Bronchus fibroblast of lung (primary cell): Measurements from ENCODE around the gene FAR1.

- RAMPAGE, long total RNA: no peak
Observed at GRCh38 chr11:12864296-12864664, 144.8 kb upstream of the RASSF10 start.

DNA sequence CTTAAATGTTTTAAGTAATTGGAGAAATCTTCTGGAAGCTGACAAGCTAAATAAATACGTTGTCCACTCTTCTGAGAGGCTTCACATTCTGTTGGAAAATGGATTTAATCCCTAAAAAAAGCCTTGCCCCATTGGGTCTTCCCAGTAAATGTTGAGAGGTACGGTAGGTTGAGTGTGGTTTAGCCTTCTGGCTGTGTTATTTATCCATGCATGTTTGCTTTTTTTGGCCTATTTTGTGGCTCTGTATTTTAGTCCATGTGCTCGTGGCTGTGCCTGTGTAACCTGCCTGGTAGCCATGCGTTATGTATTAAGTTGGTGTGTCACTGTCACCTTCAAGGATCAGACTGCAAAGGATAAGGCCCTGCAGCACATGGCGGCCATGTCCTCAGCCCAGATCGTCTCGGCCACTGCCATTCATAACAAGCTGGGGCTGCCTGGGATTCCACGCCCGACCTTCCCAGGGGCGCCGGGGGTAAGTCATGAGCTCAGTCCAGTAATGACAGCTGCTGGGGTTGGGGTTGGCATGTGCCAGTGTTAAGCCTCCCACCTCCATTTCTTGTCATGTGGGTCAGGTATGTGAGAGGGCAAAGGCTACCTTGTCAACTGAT, 129.6 kb upstream of the RASSF10 start:
- RAMPAGE, long total RNA: no peak

GRCh38 chr11:13033784-13034102, 24.6 kb downstream of the RASSF10 start:
- RAMPAGE, long total RNA: no peak

DNA sequence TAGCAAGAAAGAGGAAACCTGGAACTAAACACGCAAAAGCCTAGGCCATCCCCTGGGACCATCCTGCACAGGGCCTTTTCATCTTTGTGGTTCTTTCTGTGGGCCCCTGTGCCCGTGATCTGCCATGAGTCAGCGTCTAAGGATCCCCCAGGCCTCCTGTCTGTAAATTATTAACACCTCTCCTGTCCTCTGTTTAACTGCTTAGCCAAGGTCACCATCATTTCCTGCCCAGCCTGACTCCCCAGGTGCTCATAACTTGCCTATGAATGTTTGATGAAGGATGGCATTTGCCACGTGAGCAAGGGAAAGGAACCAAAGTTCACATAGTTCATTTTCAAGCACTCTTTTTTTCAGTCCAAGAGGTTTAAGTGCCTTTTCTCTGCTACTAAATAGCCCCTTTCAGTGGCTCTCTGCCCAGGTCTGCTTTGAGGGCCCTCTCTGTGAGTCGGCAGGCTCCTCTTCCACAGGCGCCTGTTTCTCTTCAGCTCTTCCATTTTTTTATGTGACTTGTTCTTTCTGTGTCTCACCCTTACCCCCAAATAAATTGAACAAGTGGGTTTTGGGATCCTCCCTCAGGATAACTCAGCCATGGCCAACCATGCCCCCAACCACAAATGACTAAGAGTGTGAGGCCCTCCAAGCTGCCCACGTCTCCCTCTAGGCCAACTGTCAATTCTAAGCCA, 131.4 kb downstream of the RASSF10 start:
- RAMPAGE, long total RNA: no peak

DNA sequence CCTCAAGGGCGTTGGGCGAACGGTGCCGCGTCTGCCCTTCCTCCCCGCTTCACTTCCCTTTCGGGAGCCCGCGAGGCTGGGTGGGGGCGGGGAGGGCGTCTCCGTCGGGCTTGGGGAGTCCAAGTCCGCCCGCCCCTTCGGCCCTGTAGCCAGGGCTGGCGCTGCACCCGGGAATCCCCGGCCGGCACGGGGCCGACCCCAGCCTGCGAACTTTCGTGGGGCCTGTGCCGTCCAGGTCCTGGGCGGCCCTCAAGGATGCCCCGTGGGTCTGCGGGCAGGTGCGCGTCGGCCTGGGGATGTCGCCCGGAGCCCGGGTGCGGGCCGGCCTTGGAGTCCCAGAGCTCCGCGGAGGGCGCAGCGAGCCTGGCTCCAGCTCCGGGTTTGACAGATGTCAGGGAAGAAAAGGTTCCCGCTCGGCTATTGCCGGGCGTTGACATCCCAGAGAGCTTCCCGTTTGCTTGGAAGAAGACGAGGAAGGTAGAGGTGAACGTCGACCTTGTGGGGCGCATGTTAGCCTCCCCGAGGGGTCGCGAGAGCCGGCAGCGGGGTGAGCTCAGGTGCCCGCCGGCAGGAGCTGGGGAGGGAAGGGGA, 920 bp downstream of the BMAL1 start:
- RAMPAGE, long total RNA: no peak

DNA sequence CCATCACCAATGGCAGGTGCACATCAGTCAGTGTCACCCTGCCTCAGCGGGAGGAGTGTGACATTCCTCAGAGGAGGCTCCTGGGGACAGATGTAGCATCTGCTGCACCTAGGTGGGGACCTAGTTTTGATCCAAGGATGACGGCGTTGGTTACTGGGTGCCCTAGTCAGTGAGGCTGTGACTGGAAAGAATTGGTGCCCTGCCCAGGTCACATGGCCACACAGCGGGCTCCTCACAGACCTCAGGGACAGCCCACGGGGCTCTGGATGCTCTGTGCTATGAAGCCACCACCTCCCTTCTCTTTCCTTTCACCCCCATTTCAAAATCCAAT, 80.2 kb downstream of the BMAL1 start:
- RAMPAGE, long total RNA: no peak

- RAMPAGE, long total RNA: no peak
Observed at GRCh38 chr11:13371914-13372499, 91.0 kb downstream of the BTBD10 start.

GRCh38 chr11:13668540-13669214, at the start of gene FAR1:
FAR1 (plus strand) TSS chr11:13668668.
- RAMPAGE, long total RNA: no peak

GRCh38 chr11:14015537-14016212, 53.2 kb downstream of the SPON1 start:
- RAMPAGE, long total RNA: no peak

DNA sequence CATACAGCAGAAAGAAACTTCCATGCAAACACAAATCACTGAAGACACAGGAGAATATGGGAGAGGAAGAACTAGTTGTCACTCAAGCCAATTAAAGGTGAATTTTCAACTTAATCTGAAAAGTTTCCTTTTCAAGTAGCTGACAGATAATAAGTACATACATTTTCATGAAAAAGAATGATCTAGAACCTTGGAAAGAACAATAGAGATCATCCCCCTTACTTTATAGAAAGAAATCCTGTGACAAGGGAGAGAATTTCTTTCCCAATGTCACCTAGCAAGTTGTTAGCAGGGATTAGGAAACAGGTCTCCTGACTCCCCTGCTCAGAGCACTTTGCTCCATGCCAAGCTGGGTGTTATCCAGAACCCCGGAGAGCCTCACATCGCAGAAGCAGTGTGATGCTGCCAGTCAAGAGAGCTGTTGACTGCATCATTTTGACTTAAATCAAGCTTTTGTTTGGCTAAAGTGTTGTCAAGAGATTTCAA, 3.5 kb upstream of the RRAS2 start:
- RAMPAGE, long total RNA: no peak

- RAMPAGE, long total RNA: no peak
Observed at GRCh38 chr11:14494958-14495964, 4.3 kb downstream of the COPB1 start.

- RAMPAGE, long total RNA: no peak
Observed at GRCh38 chr11:14509025-14509502, 9.5 kb upstream of the COPB1 start.

DNA sequence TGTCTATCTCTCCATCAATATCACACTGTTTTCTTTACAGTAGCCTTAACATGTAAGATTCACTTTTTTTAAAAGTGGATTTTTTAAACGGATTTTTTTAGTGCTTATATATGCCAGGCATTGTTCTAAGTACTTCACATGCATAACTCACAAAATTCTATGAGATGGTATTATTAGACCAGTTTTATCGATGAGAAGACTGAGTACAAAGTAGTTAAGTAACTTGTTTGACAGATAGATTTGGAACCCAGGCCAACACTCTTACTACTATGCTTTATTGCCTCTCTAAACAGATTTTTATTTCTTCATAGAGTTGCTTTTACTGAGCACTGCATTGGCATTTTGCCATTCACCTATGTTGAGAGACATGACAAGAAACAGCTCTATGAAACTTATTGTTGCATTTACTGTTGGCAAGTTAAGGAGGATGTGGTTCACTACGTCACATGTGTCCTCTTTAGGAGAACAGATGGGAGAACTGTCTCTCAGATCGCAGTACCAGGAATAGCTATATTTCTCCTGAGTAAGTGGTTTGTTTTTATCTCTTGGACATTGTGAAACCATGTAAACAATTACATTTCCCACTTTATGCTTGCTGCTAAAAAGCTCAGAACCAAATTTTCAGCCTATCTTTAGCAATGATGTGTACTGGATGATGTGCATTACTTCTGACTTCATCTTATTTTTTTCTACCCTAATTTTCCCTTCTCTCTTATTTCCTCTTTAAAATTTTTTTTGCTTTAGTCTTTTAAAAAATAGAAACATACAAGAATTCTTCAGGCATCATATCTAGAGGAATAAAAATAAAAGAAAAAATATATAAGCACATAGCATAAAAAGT, 34.7 kb upstream of the PSMA1 start:
- RAMPAGE, long total RNA: no peak

GRCh38 chr11:14777397-14778084, 114.5 kb downstream of the CYP2R1 start:
- RAMPAGE, long total RNA: no peak

DNA sequence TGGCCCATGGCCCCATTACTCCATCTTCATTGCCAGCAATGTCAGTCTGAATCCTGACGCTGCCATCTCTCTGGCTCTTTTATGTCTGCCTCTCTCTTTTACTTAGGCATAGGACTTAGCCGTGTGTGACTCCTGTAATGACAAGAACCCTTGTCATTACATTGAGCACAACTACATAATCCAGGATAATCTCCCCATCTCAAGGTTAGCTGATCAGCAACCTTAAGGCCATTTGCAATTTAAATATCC, 78.7 kb downstream of the CYP2R1 start:
- RAMPAGE, long total RNA: no peak

DNA sequence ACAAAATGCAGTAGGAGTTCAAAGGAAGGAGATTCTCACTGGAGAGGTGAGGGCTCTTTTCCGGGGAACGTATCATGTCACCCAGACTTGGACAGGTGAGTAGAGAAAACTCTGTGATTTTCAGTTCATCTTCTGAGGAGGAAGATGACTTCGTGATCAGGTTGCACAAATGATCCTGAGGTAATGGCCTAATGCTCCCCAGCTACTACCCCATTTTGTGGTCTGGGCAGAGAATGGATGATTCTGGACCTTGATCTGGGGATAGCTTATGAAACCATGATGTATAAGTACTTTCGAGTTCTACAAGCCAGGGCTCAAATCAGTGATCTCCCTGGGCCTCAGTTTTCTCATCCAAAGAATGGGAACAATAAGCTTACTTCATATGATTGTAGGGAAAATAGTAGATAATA, 319.2 kb downstream of the INSC start:
- RAMPAGE, long total RNA: no peak

DNA sequence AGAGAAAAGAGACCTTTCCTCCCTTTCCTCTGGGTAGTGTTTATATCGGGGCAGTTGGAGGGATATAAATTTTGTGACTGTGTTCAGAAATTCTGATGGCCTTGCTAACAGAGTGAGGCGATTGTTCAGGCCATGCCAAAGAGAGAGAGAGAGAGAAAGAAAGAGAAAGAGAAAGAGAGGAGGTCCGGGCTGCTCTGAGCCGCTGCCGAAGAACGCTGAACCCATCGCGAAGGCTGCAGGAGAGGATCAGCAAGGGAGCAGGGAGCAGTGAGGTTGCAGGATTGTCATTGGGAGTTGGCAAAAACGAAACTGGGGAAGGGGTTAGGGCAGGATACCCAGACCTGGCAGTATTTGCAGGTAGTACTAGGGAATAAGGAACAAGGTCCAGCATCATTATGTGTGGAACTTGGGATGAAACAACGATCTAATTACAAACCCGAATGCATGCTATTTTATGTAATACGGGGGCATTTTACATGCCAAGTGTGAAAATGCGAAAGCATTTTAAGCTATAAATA, 537.1 kb downstream of the INSC start:
- RAMPAGE, long total RNA: no peak

GRCh38 chr11:15818383-15818963, 537.9 kb downstream of the SOX6 start:
- RAMPAGE, long total RNA: no peak

DNA sequence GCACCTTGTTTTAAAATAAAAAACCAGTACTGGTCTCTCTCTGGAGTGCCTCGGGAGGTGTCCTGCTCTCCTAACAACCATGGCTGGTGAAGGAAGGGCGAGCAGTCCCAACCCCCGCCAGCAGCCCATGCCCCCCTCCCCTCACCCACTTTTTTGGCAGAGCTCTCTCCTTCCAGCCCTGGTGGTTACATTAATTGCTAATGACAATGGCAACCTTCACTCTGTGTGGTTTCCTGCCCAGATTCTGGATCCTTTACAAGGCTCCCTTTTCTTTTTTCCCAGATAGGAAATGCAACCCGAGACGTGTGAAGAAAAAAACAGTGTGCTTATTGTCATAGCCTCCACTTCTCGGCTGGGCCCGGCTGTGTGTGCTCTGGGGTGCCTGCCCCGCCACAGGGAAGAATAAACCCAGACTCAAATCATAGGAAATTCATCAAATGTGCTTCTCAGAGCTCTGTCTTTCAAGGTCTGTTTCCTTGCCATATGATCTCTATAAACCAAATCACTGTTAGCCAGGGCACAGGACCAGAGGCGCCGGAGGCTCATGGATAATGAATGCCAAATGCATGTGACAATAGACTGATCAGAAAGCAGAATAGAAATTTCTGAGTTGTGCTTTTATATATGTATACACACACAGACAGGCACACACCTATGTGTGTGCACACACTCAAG, 512.9 kb downstream of the SOX6 start:
- RAMPAGE, long total RNA: no peak

- RAMPAGE, long total RNA: no peak
Observed at GRCh38 chr11:15967917-15968761, 388.2 kb downstream of the SOX6 start.